ENCODE measurements around the genes NANP and DEFB124.

DNA sequence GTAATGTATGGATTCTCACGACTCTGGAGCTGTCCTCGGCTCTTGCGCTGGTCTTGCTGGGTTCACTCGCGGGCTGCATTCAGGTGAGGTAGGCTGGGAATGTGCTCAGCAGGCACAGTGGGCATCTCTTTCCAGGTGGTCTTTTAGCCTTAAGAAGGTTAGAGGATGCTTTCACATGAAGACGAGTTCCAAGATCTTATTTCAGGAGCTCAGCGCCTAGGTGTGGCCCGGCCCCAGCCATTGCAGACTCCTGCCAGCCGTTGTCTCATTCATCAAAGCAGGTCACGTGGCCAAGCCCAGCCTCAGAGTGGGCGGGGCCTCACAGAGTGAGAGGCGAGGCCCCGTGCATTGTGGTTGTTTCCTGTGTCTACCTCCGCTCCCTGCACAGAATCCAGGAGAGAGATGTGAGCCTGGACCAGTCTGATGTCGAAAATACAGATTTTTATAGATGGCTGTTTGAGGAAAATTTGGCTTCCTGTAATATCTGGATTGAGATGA lies 49.2 kb upstream of the CST5 start:
- PRO-cap, result no peak
- CAGE, long polyA plus RNA, result no peak

GRCh38 chr20:24034538-24035136 lies 46.1 kb upstream of the GGTLC1 start:
- PRO-cap, result no peak
- CAGE, long polyA plus RNA, result no peak

DNA sequence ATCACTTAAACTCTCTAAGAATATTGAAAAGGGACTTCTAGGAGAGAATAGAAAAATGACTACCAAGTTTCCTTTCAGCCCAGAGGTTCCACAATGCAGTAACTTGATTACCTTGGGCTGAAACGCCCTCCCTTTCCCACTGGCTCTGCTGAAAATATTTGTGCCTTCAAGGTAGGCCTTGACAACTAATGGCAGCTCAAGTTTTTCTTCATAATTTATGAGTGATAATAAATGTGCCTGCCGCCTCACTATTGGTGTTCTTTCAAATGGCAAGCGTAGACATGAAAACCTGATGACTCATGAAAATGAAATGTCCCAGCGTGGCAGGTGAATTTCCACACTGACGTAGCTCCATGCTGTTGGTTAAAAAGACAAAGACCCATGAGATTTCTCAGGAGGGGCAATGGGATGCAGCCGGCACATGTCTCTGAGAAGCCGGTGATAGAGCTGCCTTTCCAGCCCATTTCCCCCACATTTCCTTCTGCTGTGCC lies 107.2 kb upstream of the GGTLC1 start:
- PRO-cap, result no peak
- CAGE, long polyA plus RNA, result no peak

DNA sequence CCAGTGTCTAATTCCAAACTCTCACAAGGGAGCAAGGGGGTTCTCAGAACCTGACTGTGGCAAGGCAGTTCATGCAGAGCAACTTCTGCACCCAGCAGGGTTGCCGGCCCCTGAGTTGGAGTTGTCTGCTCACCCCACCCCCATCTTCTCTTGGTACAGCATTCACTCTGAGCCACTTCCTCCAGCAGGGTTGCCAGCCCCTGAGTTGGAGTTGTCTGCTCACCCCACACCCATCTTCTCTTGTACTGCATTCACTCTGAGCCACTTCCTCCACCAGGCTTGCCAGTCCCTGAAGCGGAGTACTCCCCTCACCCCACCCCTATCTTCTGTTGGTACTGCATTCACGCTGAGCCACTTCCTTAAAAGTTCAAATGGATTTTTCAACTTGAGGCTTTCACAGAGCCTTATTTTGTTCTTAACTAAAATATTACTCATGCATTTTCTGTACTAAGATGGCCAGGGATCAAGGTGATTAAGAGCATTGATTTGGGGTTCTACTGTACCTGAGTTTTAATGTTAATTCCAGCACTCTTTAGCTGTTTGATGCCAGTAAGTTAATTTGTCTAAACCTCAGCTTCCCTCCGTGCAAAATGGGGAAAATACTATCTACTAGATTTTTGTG lies 79.7 kb upstream of the SYNDIG1 start:
- PRO-cap, result no peak
- CAGE, long polyA plus RNA, result no peak

DNA sequence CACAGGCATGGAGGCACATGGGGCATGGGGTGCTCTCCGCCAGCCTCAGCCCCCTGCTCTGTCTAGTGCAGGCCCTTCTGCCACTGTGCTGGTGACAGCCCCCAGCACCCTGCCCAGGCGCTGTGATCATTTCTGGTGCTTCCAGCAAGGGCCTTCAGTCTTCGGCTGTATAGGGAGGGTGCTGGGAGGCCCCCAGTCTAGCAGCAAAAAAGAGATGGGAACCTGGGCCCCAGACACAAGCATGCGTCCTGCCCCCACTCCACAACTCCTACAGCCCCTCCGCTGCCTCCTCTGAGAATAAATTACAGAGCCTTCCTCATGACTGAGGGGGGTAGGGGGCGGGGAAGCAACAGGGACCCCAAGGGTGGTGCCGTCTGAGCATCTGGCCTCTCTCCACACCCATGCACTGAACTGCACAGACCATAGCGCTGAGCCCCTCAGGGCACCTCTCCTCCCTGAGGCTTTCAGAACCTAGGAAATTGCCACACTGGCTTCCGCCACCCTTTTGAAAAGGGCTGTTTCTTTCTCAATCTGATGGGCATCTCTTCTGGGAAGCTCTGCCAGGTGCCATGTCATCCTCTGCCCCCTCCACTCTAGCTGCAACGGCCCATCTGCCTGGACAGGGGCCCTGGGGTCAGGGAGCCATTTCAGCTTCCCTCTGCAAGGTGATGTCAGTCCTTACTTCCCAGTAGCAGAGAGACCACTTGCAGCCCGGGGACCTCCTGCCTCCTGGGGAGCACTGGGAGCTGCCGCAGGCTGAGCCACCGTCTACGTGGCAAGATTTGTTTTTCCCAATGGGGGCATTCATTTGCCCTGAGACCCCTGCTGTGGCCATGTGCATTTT lies 2.5 kb downstream of the CST7 start:
- PRO-cap, result no peak
- CAGE, long polyA plus RNA, result no peak

DNA sequence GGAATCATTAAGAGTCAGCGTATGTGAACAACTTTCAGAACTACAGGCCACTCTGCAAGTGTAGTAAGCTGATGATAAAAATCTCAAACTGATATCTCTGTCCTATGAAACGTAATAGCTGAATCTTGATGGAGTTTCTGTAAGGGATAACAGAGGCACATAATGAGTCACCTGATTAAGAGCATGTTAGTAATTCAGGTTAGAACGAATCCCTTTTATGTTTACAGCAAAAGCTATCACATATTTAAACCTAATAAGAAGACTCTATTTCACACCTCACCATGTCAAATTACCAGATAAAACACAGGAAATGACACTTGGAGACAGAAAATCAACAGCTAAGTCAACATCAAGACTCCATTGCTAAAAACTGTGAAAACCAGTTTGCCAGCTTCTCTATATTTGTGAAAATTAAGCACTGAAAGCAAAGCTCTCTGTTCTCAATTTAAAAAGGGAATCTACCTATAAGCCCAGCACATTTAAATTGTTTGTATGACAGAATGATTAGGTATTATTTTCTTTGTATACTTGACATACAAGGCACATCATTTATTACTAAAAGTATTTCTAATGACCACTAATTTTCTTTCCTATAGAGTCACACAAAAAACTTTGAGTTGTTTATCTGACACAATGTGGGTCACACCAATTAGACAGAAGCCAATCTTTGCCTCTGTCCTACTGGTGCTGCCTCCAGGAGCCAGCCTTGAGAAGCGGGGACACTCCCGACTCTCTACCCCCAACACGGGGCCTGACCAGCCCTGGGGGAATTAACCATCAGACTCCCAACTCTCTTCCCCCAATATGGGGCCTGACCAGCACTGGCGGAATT lies 12.0 kb downstream of the CST7 start:
- PRO-cap, result no peak
- CAGE, long polyA plus RNA, result no peak

GRCh38 chr20:24980380-24980673 lies 12.2 kb downstream of the APMAP start:
- PRO-cap, result no peak
- CAGE, long polyA plus RNA, result no peak

- PRO-cap, result no peak
- CAGE, long polyA plus RNA, result no peak
Measured at GRCh38 chr20:25246298-25246877, 1.5 kb upstream of the PYGB start.

DNA sequence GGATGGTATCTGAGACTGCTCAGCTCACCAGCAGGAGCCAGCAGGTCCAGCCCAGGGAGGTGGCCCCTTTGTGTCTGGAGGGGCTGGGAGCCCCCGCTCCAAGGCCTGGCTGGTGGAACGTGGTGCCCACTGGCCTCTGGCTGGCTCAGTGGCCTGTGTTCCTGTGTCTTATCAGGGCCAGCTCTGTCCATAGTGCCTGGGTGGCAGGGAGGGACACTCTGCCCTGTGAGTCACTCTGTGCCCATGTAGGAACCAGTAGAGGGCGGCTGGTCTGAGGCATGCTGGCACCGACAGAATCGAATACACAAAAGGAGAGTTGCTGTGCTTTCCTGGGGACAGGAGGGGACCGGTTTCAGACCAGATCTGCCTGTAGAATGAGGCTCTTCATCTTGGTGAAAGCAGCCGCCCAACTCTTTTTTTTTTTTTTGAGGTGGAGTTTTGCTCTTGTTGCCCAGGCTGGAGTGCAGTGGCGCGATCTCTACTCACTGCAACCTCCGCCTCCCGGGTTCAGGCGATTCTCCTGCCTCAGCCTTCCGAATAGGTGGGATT lies 7.5 kb downstream of the PYGB start:
- PRO-cap, result no peak
- CAGE, long polyA plus RNA, result no peak

DNA sequence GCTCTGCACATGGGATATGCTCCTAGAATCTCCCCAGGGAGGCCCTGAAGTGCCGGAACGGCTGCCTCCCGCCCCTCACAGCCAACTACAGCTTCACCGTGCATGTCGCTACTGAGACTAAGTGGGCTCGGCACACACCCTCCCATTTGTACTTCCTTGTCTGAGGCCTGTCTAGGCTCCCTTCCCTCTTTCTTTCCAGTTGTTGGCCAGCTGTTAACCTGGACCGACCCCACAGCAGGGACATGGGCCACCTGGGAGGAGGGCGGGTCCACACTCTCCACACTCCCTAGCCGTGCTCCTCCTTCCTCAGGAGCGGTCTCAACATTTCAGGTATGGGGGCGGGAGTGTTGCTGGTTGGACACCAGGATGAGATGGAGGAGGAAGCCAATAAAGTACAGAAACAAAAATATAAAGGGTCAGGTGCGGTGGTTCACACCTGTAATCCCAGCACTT lies 69.8 kb downstream of the PYGB start:
- PRO-cap, result no peak
- CAGE, long polyA plus RNA, result no peak

DNA sequence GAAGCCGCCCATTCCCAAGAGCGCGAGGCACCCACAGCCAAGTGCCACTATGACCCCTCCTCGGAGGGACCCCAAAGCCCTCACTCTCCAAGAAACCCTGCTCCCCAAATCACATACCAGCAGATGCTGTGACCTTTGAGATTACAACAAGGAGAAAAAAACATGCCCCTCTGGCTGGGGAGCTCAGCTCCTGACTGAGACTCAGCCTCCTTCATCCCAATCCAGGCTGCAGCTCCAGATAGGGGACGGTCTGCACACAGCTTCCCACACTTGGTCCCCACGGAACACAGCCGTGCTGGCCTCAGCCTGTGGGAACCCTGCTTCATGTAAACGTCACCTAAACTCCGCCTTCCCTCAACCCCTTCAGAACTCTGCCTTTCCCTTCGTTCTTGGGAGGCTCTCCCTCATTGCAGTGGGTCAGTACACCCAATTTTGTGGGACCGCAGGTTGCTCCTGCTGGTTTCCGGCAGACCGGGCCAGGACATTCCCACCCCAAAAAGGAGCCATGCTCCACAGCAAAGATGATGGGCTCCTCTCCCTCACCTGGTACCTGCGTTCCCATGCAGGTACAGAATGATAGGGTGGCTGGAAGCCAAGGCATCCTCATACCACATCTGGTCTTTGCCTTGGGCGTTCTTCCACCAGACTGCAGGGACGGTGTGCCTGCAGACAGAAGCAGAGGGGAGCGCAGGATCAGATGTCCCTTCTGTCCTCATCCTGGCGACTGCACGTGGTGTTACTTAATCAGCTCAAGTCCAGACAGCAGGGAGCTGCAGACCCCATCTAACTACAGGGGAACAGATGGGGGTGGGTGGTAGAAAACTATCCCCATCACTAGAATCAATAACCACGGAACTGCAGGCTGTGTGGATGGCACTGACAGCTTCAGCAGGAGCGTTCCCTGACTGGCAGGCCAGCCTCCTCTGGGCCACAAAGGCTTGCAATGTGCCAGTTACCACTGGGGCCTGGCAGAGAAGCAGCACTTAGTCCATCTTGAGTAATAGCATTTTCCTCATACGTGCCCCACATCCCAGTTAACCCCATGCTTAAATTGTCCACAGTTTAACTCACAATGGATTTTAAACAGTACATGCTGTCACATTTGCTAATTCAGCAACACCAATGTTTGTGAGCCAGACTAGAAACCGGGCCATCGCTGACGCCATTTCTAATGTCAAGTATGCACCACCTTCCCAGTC lies 70.6 kb downstream of the ABHD12 start:
- PRO-cap, result no peak
- CAGE, long polyA plus RNA, result no peak

DNA sequence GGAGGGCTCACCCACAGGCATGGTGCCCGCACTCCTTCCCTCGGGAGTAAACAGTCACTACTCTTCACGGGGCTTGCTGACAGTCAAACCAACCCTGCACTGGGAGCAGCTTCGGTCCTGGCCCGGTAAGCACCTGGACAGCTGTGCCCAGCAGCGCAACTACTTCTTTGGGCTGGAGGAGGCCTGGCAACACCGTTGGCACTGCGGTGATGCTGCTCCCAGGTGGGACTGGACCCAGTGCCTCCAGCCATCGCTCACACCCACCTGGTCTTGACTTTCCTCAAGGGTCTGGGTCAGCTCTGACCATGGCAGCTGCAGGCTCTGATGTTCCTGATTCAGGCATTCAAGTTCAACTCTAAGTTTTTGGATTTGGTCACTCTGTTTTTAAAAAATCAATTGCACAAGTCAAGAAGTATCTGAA lies 53.8 kb downstream of the GINS1 start:
- PRO-cap, result no peak
- CAGE, long polyA plus RNA, result no peak

- PRO-cap, result bidirectional peak, plus-strand start at chr20:25624090, minus-strand start at chr20:25624014
- CAGE, long polyA plus RNA, result no peak
Measured at GRCh38 chr20:25623367-25624343, at the start of gene NANP. NANP (minus strand) TSS chr20:25624014.

GRCh38 chr20:30288843-30289278 lies 968.6 kb upstream of the DEFB115 start:
- PRO-cap, result no peak
- CAGE, long polyA plus RNA, result no peak

DNA sequence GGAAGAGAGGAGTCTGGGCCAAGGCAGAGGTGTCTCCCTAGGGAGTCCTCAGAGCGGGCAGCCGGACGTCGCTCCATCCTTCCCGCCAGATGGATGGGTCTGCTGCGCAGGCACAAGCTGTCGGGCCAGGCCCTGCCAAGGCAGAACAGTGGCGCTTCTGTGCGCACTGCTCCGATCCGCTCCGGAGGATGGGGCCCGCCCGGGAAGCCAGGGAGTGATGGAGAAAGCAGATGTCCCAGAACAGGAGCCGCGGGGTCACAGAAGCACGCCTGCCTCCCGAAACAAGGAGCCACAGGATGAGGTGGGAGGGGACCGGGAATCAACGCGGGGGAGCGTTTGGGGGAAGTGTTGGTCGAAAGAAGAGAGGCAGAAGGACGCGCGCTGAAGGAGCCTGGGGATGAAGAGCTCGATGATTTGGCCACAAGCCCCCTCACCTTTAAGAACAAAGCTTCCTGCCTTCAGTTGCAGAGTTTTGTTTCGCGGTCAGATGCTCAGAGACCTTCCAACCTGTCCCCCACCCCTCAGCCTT lies 941.3 kb upstream of the DEFB115 start:
- PRO-cap, result no peak
- CAGE, long polyA plus RNA, result no peak

GRCh38 chr20:30500034-30500510 lies 757.4 kb upstream of the DEFB115 start:
- PRO-cap, result no peak
- CAGE, long polyA plus RNA, result no peak

GRCh38 chr20:30564936-30565314 lies 692.5 kb upstream of the DEFB115 start:
- PRO-cap, result no peak
- CAGE, long polyA plus RNA, result no peak

DNA sequence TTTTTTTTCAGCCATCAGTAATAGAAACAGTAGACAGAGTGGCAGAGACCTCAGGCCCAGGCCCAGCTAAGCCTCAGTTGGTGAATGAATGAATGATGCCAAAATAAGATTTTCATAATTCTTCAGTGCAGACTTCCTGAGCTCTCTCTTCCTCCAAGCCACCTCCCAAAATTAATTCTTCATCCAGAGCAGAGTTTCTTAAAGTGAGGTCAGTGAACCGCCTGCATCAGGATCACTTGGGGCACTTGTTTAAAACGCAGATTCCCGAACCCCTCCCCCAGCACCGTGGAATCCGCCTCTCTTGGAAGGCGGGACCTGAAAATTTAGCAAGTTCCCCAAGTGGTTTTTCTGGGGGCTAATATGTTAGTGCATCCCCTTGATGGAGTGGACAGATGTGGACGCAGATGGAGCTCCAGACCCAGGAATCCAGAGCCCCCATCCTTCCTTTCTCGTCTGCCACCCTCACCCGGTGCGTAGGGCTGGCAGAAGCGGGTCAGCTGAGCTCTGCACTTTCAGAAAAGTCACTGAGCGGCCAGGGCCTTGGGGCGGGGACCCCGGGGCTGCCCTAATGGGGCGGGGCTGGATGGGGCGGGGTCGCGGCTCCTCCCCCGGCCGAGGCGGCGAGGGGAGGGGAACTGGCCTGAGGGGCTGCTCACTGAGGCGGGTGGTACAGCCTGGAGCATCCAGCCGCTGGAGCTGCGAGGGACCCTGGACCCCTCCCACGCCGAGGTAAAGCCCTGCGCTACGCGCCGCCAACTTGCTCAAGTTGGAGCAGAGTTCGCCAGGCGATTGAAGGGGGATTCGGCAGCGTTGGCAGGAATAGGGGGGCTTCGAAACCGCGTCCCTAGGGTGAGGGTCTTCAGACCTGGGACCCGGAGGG lies at the start of gene DEFB124:
Gene DEFB124 (minus strand): TSS at position 490 of the 880 bp plus-strand sequence.
- PRO-cap, result no peak
- CAGE, long polyA plus RNA, result no peak

DNA sequence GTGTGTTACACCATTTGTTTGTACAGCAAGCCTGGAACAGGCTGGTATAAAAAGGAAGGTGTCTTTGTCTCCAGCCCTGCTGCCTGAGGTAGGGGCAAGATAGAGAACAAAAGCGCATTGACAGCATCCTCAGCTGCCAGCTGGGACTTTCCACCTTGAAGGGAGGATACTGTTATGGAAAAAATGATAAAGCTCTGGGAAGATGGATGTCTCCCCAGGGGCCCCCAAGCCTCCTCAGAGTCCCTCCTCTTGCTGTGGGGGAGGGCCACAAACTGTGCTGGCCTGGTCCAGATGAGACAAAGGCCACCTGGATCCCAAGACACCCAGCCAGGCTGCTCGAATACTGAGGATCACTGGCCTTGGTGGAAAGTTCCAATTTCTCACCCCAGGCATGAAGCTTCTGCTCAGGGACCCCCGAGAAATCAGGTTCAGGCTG lies 13.0 kb downstream of the REM1 start:
- PRO-cap, result no peak
- CAGE, long polyA plus RNA, result no peak

GRCh38 chr20:31517224-31517851 lies 3.1 kb downstream of the HM13 start:
- PRO-cap, result no peak
- CAGE, long polyA plus RNA, result no peak

Data from B cell (primary cell).